Endothelial cell of umbilical vein (primary cell): ENCODE measurements around the gene KIF23.

DNA sequence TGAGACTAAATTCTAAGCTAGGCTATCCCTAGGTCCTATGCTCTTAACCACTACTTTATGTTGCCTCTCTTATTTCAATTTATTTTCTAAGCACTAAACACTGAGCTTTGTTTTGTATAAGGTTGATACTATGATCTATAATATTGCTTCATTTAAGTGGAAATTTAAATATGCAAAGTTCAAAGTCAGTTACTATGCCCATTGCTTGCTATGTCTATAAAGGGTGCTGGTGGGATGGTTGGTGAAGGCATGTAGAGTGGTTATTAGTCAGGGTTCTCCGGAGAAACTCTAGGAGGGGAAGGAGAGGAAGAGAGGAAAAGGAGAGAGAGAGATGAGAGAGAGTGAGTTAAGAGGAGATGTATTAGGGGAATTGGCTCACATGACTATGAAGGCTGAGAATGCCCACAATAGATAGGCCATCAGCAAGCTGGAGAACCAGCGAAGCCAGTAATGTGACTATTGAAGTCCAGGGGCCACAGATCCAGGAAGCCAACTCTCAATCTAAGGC is 42.9 kb downstream of the CALML4 start:
- PRO-cap, result no peak
CAGE:
- cytosol, long polyA minus RNA, result no peak
- cytosol, long polyA plus RNA, result no peak
- long polyA plus RNA, result no peak
- nucleus, long polyA minus RNA, result no peak
- nucleus, long polyA plus RNA, result no peak

GRCh38 chr15:68191821-68192761 is 13.0 kb downstream of the CALML4 start:
- PRO-cap, result no peak
CAGE:
- cytosol, long polyA minus RNA, result no peak
- cytosol, long polyA plus RNA, result no peak
- long polyA plus RNA, result no peak
- nucleus, long polyA minus RNA, result no peak
- nucleus, long polyA plus RNA, result no peak

GRCh38 chr15:68193453-68194308 is 11.5 kb downstream of the CALML4 start:
- PRO-cap, result no peak
CAGE:
- cytosol, long polyA minus RNA, result no peak
- cytosol, long polyA plus RNA, result no peak
- long polyA plus RNA, result no peak
- nucleus, long polyA minus RNA, result no peak
- nucleus, long polyA plus RNA, result no peak

DNA sequence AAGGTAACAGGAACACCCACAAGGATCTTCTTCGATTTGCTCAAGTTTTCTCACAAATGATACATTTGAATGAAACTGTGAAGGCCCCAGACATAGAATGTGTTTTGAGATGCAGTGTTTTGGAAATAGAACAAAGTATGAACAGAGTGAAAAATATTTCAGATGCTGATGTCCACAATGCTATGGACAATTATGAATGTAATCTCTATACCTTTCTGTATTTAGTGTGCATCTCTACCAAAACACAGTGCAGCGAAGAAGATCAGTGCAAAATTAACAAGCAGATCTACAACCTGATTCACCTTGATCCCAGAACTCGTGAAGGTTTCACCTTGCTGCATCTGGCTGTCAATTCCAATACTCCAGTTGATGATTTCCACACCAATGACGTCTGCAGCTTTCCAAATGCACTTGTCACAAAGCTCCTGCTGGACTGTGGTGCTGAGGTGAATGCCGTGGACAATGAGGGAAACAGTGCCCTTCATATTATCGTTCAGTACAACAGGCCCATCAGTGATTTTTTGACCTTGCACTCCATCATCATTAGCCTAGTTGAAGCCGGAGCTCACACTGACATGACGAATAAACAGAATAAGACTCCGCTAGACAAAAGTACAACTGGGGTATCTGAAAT is 13.1 kb downstream of the FEM1B start:
- PRO-cap, result no peak
CAGE:
- cytosol, long polyA minus RNA, result no peak
- cytosol, long polyA plus RNA, result no peak
- long polyA plus RNA, result no peak
- nucleus, long polyA minus RNA, result no peak
- nucleus, long polyA plus RNA, result no peak

GRCh38 chr15:68310366-68311124 is 33.0 kb downstream of the FEM1B start:
- PRO-cap, result no peak
CAGE:
- cytosol, long polyA minus RNA, result no peak
- cytosol, long polyA plus RNA, result no peak
- long polyA plus RNA, result no peak
- nucleus, long polyA minus RNA, result no peak
- nucleus, long polyA plus RNA, result no peak

GRCh38 chr15:68481660-68482088 is 49.7 kb upstream of the ITGA11 start:
- PRO-cap, result no peak
CAGE:
- cytosol, long polyA minus RNA, result no peak
- cytosol, long polyA plus RNA, result no peak
- long polyA plus RNA, result no peak
- nucleus, long polyA minus RNA, result no peak
- nucleus, long polyA plus RNA, result no peak

- PRO-cap, result no peak
CAGE:
- cytosol, long polyA minus RNA, result no peak
- cytosol, long polyA plus RNA, result no peak
- long polyA plus RNA, result no peak
- nucleus, long polyA minus RNA, result no peak
- nucleus, long polyA plus RNA, result no peak
Measured at GRCh38 chr15:68517273-68517940, 61.4 kb upstream of the CORO2B start.

GRCh38 chr15:68631492-68632232 is 52.9 kb downstream of the CORO2B start:
- PRO-cap, result no peak
CAGE:
- cytosol, long polyA minus RNA, result no peak
- cytosol, long polyA plus RNA, result no peak
- long polyA plus RNA, result no peak
- nucleus, long polyA minus RNA, result no peak
- nucleus, long polyA plus RNA, result no peak

DNA sequence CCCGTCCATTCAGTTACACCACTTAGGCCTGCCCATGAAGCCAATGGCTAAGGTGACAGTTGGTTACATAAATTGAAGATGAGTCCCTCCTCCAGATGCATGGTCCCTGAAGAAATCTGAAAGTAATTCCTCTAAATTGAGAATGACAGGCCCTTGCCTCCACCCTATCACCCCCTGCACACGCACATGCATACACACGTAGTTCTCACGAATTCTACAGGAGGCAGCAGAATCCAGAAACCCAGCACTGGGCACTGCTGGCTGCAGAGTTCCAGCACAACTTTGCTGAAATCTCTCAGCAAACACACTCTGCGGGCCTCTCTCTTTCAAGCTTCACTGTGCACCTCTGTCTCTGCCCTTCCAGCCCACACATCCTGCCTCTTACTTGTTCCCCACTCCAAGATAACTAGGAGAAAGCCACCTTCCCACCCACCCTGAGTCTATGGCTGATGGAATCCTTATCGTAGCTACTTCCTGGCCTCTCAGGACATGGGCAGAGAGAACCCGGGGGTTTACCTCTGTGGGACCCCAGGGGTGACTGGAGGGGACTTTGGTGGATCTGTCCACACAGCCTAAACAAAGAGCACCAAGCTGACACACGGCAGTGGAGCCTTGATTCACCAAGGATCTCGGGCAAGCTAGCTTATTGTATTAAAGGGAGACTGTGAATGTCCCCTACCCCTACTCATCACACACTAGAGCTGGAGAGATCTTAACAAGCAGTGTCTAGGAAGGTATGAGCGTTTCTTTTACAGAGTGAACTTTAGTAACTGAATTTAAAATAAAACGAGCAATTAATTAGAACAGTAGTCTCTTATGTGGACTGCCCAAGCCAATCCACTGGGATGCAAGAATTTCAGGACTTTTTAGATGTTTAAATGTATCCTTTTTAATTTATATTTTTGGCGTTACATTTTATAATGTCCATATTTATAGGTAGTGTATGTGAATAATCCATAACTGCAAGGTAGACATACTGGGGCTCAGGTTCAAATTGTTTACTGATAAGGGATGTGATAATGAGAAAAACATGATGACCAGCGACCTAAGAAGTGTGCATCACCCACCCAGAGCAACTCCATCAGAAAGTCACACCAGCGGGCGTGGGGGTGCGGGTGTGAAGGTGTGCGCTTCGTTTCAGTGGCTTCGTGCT is 11.7 kb downstream of the ANP32A start:
- PRO-cap, result no peak
CAGE:
- cytosol, long polyA minus RNA, result no peak
- cytosol, long polyA plus RNA, result no peak
- long polyA plus RNA, result no peak
- nucleus, long polyA minus RNA, result no peak
- nucleus, long polyA plus RNA, result no peak

GRCh38 chr15:69031515-69031768 is 16.9 kb downstream of the NOX5 start:
- PRO-cap, result no peak
CAGE:
- cytosol, long polyA minus RNA, result no peak
- cytosol, long polyA plus RNA, result no peak
- long polyA plus RNA, result no peak
- nucleus, long polyA minus RNA, result no peak
- nucleus, long polyA plus RNA, result no peak

GRCh38 chr15:69074846-69075290 is 60.4 kb downstream of the NOX5 start:
- PRO-cap, result no peak
CAGE:
- cytosol, long polyA minus RNA, result no peak
- cytosol, long polyA plus RNA, result no peak
- long polyA plus RNA, result no peak
- nucleus, long polyA minus RNA, result no peak
- nucleus, long polyA plus RNA, result no peak

DNA sequence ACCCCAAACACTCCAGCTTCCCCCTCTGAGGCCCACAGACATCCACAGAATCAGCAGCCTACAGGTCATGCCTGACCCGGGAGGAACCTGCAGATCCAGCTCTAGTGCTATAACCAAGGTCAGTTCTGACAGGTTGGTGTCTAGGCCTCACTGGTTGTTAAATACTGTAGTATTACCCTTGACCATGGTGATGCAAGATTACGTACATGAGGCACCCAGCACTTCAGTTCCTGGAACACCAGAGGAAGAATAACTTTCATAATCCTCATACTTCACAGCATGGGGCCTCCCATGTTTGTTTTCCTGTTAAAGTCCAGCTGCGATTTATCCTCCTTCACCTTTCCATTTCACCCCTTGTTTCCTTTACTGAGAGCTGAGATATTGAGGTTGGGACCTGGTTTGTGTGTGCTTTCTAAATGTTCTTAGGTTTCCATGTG is 34.4 kb upstream of the GLCE start:
- PRO-cap, result no peak
CAGE:
- cytosol, long polyA minus RNA, result no peak
- cytosol, long polyA plus RNA, result no peak
- long polyA plus RNA, result no peak
- nucleus, long polyA minus RNA, result no peak
- nucleus, long polyA plus RNA, result no peak

- PRO-cap, result no peak
CAGE:
- cytosol, long polyA minus RNA, result no peak
- cytosol, long polyA plus RNA, result no peak
- long polyA plus RNA, result no peak
- nucleus, long polyA minus RNA, result no peak
- nucleus, long polyA plus RNA, result no peak
Measured at GRCh38 chr15:69304028-69304721, 5.5 kb downstream of the PAQR5 start.

- PRO-cap, result bidirectional peak, plus-strand start at chr15:69414409, minus-strand start at chr15:69414180
CAGE:
- cytosol, long polyA minus RNA, result start-site peak on the plus strand at chr15:69414311-69414381, 177 reads
- cytosol, long polyA plus RNA, result start-site peak on the plus strand at chr15:69414306-69414375, 323 and 616 reads in 2 replicates
- long polyA plus RNA, result start-site peak on the plus strand at chr15:69414306-69414372, 900 and 774 reads in 2 replicates
- nucleus, long polyA minus RNA, result start-site peak on the plus strand at chr15:69414296-69414434, 1,665 reads
- nucleus, long polyA plus RNA, result start-site peak on the plus strand at chr15:69414284-69414409, 1,067 and 1,131 reads in 2 replicates
Measured at GRCh38 chr15:69413994-69414511, at the start of gene KIF23. KIF23 (plus strand) TSS chr15:69414349.

DNA sequence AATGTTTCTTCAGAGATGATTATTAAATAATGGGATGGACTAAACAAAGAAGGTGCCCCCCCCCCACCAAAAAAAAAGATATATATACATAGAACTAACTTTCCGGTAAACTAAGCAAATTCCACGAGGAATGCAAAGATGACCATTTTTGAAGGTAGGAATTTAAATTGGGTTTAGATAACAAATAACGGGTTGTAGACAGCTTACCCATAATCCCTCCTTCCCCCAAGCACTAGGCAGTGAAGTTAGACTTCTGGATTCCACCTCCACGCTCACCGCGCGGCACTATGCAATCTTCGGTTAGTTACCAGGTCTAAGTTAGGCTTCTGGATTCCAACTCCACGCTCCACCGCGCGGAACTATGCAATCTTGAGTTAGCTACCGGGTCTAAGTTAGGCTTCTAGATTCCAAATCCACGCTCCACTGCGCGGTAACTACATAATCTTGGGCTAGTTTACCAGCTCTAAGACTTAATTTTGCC is 805 bp upstream of the RPLP1 start:
- PRO-cap, result no peak
CAGE:
- cytosol, long polyA minus RNA, result no peak
- cytosol, long polyA plus RNA, result no peak
- long polyA plus RNA, result no peak
- nucleus, long polyA minus RNA, result no peak
- nucleus, long polyA plus RNA, result no peak

- PRO-cap, result bidirectional peak, plus-strand start at chr15:69453461, minus-strand start at chr15:69453365
CAGE:
- cytosol, long polyA minus RNA, result no peak
- cytosol, long polyA plus RNA, result no peak
- long polyA plus RNA, result no peak
- nucleus, long polyA minus RNA, result no peak
- nucleus, long polyA plus RNA, result no peak
Measured at GRCh38 chr15:69453262-69454067, 847 bp downstream of the RPLP1 start.

GRCh38 chr15:70050841-70051743 is 46.6 kb downstream of the TLE3 start:
- PRO-cap, result no peak
CAGE:
- cytosol, long polyA minus RNA, result no peak
- cytosol, long polyA plus RNA, result no peak
- long polyA plus RNA, result no peak
- nucleus, long polyA minus RNA, result no peak
- nucleus, long polyA plus RNA, result no peak

DNA sequence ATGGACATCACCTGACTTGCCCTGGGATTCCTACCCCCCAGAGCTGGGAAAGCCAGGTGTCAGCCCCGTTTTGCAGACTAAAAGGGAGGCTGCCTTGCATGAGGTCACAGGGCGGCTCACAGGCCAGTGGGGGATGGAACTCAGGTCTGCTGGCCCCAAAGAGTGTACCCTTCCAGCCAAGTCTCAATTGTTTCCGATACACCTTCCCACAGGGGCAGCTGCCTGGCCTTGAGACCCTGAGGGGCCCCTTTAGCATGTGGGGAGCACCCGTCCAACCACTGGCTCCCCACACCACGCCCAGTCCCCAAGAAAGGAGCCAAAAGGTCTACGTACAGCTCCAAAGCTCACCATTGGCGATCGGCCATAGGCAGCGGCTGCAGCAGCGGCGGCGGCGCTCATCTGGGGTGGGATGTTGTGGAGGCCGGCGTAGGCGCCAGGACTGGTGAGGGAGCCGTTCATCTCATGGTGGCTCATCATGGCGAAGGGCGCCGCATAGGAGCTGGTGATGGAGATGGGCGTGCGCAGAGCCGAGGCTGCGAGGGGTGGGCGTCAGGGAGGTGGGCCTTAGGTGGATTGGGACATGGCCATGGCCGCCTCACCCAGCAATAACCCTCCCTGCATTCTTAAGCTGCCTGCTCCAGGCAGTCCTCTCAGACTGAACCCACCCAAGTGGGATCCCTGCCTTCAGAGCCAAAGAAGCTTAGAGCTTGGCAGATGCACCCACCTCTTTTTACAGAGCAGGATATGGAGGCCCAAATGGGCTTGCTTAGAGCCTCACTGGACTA is 40.4 kb downstream of the TLE3 start:
- PRO-cap, result no peak
CAGE:
- cytosol, long polyA minus RNA, result no peak
- cytosol, long polyA plus RNA, result no peak
- long polyA plus RNA, result no peak
- nucleus, long polyA minus RNA, result no peak
- nucleus, long polyA plus RNA, result no peak

DNA sequence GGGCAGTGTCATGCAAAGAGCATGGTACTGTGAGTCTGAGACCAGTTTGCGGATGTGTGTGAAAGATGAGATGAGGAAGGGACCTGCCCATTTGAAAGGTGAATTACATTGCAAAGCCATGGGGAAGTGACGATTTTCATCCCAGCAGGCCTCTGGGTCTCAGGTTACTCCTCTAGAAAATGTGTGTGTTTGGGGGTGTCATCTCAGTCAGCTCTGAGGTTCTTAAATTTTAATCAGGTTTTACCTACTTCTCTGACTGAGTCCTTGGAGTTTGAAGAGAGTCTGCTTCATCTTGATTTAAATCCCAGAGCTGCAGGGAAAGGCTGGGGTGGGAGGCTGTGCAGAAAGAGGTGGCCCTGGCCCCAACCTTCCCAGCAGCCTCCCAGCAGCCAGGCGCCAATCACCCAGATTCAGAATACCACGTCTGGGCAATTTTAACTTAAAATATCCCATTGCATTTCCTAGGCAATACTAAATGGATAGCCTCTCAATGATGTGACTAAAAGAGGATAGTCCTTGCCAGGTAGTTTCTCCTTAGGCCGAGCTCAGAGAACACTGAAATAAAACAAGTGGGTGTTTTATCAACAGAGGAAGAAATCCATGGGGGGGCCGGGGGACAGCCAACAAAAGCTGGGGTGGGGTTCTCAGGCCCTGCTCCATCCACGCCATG is 15.9 kb downstream of the TLE3 start:
- PRO-cap, result no peak
CAGE:
- cytosol, long polyA minus RNA, result no peak
- cytosol, long polyA plus RNA, result no peak
- long polyA plus RNA, result no peak
- nucleus, long polyA minus RNA, result no peak
- nucleus, long polyA plus RNA, result no peak

- PRO-cap, result no peak
CAGE:
- cytosol, long polyA minus RNA, result no peak
- cytosol, long polyA plus RNA, result no peak
- long polyA plus RNA, result no peak
- nucleus, long polyA minus RNA, result no peak
- nucleus, long polyA plus RNA, result no peak
Measured at GRCh38 chr15:70195630-70196502, 98.1 kb upstream of the TLE3 start.